Umbilical cord (tissue), 2 donors: ENCODE measurements around a stretch of chr17.

DNA sequence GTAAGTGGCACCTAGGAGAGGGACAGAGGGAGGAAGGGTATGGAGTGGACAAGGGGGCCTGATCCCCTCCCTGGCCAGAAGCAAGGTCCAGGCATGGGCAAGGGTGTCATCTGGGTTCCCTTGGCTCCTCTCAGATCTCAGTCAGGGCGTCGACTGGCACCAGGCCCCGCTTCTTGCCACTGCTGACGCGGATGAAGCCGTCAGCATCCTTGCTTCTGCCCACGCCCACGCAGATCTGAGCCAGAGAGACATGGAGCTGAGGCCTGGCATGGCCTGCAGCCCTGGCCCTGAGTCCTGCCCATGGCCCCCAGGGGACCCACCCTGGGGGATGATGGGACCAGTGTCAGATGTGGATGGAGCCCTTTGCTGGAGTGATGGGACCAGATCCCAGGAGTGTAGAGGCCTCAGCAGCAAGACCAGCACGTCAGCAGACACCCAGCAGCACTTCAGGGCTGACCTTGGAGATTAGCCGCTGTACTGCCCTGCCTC, 12.1 kb downstream of the RPL19 start:
- RAMPAGE, long total RNA, result no peak

GRCh38 chr17:39400101-39400907, 1.1 kb downstream of the FBXL20 start:
- RAMPAGE, long total RNA, result no peak

GRCh38 chr17:39401708-39403012, 734 bp upstream of the FBXL20 start:
- RAMPAGE, long total RNA, result no peak

GRCh38 chr17:39533027-39534246, 72.2 kb downstream of the CDK12 start:
- RAMPAGE, long total RNA, result no peak

- RAMPAGE, long total RNA, result no peak
Observed at GRCh38 chr17:39544481-39544868, 63.2 kb downstream of the NEUROD2 start.

DNA sequence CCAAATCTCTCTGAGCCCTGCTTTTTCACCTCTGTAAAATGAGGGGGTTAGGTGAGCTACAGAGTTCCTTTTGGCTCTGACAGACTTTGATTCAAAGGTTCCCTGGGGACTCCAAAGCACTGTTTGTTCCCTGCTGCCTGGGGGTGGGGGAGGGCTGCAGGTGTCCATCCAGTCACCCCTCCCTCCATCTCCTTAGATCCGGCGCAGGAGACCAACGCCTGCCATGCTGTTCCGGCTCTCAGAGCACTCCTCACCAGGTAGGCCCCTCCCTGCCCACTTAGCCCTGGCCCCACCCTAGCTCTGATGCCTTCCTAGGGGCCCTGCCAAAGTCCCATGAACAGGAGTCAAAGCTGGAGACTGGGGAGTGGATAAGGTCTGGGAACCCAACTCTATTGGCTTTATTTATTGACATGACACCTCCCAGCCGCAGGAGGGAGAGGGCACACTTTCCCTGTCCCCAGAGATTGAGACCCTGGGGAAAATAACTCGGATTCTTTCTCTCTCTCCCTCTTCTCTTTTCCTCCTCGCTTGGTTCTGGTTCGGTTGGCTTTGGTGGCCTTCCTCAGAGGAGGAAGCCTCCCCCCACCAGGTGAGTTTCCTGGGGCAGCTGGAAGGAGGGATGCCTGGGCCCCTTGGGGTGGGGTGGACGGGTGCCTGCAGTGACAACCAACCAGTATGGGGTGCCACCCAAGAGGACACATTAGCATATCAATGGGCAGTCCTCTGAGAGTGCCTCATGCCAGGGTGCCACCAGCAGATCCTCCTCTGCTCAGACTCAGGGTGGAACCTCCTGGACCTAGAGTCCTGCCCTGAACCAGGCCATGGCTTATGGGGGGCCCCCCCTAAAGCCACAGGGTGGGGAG, 2.5 kb downstream of the PPP1R1B start:
- RAMPAGE, long total RNA, result no peak

DNA sequence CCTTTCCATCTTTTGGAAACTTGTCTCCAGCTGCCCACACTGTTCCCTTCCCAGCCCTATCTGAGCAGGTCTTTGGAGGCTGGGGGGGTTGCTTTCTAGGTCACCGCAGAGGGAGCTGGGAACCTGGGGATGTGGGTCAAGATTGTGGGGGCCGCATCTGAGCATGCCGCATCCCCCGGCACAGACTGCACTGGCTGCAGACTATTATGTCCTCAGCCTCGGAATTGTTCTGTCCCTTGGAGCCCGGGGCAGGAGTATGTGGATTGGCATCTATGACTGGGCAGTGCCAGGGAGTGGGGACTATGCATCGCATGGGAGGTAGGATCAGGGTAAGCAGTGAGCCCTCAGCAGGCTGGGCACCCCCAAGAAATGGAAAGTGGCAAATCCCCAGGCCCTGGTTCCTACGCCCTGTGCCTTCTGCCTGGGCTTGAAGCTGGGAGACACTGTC, 3.8 kb upstream of the STARD3 start:
- RAMPAGE, long total RNA, result no peak

GRCh38 chr17:39638142-39638812, 1.3 kb downstream of the STARD3 start:
- RAMPAGE, long total RNA, result no peak

DNA sequence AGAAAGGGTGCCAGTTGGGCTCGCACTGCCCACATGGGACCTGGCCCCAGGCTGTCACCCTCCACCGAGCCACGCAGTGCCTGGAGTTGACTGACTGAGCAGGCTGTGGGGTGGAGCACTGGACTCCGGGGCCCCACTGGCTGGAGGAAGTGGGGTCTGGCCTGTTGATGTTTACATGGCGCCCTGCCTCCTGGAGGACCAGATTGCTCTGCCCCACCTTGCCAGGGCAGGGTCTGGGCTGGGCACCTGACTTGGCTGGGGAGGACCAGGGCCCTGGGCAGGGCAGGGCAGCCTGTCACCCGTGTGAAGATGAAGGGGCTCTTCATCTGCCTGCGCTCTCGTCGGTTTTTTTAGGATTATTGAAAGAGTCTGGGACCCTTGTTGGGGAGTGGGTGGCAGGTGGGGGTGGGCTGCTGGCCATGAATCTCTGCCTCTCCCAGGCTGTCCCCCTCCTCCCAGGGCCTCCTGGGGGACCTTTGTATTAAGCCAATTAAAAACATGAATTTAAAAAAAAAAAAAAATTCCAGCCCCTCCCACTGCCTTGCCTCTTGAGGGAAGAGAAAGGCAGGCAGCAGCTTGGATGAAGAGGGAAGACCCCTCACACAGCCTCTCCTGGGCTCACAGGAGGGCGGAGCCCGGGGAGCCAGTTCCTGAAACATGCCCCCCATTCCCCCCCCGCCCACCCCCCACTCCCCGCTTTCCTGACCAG, 2.0 kb upstream of the TCAP start:
- RAMPAGE, long total RNA, result no peak

- RAMPAGE, long total RNA, result no peak
Observed at GRCh38 chr17:39667323-39668098, 742 bp upstream of the PNMT start.

DNA sequence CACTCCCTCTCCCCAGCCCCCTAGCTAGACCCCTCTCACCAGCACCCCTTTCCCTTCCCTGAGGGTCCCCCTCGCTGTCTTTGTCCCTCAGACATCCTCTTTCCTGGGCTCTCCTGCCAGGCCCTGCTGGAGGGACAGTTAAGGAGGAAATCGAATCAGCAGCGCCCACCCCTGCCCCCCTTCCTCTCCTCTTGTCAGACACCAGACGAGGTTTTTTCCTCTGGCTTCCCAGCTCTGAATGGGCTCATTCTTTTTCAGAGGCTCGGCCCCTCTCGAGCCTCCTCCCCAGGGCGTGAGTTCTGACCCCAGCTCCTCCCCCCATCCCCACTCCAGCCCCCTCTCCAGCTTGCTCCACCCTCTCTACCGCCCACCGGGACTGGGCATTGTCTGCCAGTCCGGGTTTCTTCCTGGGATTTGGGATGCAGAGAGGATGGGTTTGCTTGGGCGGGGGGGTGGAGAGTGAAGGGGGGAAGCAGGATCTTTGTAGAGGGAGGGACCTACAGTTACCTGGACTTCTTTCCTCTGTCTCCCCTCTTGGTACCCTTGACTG, 3.8 kb upstream of the ERBB2 start:
- RAMPAGE, long total RNA, result no peak

DNA sequence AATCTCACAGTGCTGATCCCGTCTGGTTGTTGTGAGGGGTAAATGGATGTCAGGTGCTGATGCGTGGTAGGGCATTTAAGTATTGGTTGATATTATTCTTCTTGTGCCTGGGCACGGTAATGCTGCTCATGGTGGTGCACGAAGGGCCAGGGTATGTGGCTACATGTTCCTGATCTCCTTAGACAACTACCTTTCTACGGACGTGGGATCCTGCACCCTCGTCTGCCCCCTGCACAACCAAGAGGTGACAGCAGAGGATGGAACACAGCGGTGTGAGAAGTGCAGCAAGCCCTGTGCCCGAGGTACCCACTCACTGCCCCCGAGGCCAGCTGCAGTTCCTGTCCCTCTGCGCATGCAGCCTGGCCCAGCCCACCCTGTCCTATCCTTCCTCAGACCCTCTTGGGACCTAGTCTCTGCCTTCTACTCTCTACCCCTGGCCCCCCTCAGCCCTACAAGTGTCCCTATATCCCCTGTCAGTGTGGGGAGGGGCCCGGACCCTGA, 11.9 kb downstream of the ERBB2 start:
- RAMPAGE, long total RNA, result no peak

DNA sequence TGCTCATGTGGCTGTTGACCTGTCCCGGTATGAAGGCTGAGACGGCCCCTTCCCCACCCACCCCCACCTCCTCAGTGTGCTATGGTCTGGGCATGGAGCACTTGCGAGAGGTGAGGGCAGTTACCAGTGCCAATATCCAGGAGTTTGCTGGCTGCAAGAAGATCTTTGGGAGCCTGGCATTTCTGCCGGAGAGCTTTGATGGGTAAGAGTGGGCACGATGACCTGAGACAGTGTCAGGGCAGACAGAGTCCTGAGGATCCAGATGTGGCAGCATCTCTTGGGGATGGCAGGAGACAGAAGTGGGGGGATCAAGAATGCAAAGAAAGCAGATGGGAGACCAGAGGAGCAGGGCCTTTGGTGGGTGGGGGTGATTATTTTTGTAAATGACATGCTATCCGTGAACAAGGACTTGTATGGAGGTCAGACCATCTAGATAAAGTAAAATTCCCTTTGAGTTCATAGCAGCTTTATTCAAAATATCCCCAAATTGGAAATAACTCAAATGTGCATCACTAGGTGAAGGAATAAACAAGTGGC, 12.5 kb downstream of the ERBB2 start:
- RAMPAGE, long total RNA, result no peak

GRCh38 chr17:39738059-39738500, 342 bp downstream of the GRB7 start:
- RAMPAGE, long total RNA, result no peak

DNA sequence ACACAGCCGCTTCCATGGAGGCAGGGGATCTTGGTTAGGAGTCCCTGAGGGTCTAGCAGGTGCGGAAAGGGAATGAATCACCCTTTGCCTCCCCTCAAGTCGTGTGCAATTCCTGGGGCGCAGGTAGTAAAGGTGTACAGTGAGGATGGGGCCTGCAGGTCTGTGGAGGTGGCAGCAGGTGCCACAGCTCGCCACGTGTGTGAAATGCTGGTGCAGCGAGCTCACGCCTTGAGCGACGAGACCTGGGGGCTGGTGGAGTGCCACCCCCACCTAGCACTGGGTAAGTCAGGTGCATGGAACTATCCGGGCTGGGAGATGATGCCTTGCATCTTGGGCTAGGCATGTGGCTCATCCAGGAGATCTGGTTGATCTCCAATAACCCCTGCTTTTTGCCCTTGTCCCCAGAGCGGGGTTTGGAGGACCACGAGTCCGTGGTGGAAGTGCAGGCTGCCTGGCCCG, 5.1 kb downstream of the GRB7 start:
- RAMPAGE, long total RNA, result no peak

DNA sequence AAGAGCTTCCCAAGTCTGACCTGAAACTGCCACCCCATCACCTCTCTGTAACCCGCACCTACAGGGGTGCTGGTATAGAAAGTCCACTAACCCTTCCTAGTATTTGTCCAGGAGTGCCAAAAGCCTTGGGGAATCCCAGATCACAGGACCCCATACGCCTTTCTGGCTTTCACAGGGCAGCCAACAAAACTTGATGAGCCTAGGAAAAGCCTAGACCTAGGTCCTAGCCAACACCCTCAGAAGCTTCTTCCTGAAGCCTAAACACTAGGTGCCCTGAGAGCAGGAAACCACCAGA, 1.4 kb downstream of the ORMDL3 start:
- RAMPAGE, long total RNA, result no peak

GRCh38 chr17:39928938-39929650, 1.6 kb downstream of the LRRC3C start:
- RAMPAGE, long total RNA, result no peak

GRCh38 chr17:39965328-39965853, 2.6 kb downstream of the GSDMA start:
- RAMPAGE, long total RNA, result no peak

- RAMPAGE, long total RNA, result no peak
Observed at GRCh38 chr17:40011877-40012537, 3.2 kb upstream of the CSF3 start.

GRCh38 chr17:40026578-40027364, 11.5 kb downstream of the CSF3 start:
- RAMPAGE, long total RNA, result no peak